Umbilical cord (tissue), 2 donors: ENCODE measurements around a stretch of chr1.

GRCh38 chr1:23585487-23586171 is 26.3 kb upstream of the ID3 start:
- RAMPAGE, long total RNA: no peak

DNA sequence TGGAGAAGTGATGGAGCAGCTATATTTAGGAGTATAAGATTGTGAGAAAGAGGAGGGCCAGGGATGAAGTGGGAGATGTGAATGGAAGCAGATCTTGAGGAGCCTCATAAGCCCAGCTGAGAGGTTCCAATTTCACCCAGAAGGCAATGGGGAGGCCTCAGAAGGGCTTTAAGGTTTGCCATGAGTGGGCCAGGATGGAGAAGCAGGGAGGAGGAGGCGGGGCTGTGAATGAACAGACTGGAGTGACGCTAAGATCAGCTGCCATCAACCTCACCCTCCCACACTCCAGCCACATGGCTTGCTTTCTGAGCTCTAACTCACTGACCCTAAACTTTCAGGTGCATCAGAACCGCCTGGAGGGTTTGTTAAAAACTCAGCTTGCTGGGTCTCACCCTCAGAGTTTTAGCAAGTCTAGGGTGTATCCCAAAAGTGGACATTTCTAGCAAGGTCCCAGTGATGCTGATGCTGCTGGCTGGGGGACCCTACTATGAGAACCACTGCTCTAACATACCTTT is 31.1 kb upstream of the ID3 start:
- RAMPAGE, long total RNA: no peak

DNA sequence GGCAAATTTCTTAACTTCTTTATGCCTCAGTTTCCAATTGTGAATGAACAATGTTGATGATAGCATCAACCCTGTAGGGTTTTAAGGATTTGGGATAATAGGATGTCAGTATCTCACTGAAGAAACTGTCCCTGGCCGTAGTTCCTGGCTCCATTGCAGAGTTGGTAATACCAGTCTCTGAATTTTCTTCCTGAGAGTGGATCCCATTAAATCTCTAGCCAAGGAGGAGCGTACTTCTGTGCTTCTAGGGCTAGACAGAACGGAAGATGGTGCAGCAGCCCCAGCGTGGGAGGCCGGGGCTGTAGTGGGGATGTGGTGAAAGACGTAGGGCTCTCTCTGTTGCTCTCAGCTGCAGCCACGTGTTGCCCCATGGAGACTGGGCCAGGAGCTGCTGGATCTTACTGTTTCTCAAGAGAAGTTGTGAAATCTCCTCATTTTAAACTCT is 16.1 kb upstream of the ELOA start:
- RAMPAGE, long total RNA: no peak

DNA sequence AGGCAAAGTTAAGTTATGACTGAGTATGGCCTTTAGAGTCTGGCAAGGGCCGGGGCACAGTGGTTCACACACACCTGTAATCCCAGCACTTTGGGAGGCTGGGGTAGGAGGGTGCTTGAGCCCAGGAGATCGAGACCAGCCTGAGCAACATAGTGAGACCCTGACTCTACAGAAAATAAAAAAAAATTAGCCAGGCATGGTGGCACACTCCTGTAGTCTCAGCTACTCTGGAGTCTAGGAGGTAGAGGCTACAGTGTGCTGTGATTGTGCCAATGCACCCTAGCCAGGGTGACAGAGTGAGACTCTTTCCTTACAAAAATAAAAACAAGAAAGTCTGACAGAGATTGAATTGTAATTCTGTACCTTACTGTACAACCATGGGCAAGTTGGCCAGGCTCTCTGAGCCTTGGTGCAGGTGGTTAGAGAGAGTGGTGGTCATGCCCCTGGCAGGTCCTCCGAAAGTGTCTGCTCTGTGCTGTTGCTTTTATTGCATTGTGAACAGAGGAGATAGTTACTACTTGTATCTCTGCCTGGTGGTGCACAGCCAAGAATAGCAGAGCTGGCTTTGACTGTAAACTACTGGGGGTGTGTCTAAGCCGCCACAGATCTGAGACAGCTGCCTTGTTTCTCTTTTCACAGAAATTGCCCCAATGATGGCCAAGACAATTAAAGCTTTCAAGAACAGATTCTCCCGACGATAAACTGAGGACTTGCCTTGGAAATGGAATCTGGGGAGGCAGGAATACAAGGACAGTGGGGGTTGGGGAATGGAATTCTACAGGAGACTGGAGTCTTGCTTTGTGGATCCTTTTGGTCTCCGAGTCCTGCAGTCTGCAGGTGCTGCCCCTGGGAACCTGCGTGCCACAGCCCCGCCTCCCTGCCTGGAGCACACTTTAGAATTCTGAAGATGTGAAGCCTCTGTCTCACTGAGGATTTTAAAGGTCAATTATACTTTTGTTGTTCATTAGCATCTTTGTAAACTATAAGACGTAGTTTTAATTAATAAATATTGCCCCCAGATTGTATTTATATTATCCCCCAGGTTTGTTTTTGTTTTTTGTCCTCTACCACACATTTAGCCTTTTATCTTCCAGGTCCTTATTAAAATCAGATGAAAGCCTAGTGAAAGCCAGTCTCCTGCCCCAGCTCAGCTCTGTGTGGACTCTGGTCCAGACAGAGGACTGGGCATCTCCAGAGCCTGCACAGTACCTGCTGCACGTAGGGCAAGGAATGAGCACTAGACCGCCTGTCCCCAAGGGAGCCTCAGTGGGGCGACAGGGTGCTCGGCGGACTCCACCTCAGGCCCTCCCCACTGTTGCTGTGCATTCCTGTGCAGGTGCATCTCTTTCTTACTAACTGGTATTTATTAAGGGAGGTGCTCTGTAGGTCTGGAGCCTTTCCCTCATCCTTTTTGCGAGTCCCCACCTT is 16.1 kb downstream of the ELOA start:
- RAMPAGE, long total RNA: no peak

DNA sequence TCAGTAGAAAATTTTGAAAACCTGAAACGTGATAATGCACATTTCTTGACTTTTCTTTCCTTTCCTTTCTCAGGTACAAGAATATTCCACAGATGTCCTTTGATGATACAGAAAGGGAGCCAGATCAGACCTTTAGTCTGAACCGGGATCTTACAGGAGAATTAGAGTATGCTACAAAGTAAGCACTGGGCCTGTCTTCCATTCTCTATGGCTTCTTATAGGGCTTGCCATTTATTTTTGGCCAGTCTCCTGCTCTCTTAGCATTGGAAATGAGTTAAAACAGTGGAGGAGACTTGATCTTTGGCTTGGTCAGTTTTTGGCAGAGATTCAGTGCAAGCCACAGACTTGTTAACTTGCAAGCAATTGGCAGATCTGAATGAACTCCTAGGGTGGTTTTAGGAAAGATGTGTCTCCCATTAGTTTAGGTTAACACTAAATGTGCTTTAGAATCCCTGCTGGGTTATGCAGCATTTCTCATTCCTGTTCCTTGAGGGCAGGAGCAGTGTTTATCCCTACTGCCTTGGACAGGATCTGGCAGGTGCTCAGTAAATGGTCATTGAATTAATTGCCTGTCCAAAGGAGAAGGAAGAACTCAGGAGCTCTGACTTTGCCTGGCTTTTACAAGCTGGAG is 5.2 kb upstream of the LYPLA2 start:
- RAMPAGE, long total RNA: no peak

GRCh38 chr1:23910869-23911332 is 2.3 kb downstream of the CNR2 start:
- RAMPAGE, long total RNA: no peak

DNA sequence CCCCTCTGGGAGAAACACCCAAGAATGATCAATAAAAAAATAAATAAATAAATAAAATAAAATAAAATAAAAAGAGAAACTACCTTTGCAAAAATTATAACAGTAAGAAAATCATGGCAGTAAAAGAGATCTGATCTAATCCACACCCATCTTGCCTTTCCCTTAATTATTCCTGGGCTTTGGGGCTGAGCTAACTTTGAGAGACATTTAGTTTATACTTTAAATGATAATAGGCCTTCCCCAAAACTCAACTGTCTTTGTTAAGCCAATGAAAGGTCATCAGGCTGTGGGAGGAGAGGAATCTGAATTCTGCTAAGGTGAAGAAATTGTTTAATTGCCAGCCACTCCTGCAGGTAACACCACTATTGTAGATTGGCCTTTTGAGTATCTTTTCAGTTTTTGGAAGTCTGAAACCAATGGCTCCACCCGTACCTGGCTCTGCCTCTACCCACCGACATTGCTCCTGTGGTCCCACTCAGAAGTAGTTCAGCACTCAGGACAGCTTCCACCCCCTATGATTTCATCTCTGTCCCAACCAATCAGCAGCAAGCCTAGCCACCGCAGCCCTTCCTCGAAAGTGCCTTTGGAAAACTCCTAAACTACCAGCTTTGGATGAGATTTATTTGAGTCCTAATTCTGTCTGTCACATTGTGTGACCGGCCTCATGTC is 23.0 kb upstream of the PNRC2 start:
- RAMPAGE, long total RNA: no peak

- RAMPAGE, long total RNA: no peak
Observed at GRCh38 chr1:23976201-23977250, 3.6 kb downstream of the SRSF10 start.

- RAMPAGE, long total RNA: no peak
Observed at GRCh38 chr1:24018566-24019424, 38.7 kb upstream of the SRSF10 start.

- RAMPAGE, long total RNA: no peak
Observed at GRCh38 chr1:24107747-24108288, 4.1 kb downstream of the MYOM3 start.

GRCh38 chr1:24109734-24110026 is 2.3 kb downstream of the MYOM3 start:
- RAMPAGE, long total RNA: no peak

GRCh38 chr1:24294234-24295434 is 24.5 kb upstream of the GRHL3 start:
- RAMPAGE, long total RNA: no peak

- RAMPAGE, long total RNA: no peak
Observed at GRCh38 chr1:24321491-24322149, 2.5 kb downstream of the GRHL3 start.

- RAMPAGE, long total RNA: no peak
Observed at GRCh38 chr1:24391348-24392848, 21.7 kb downstream of the STPG1 start.

DNA sequence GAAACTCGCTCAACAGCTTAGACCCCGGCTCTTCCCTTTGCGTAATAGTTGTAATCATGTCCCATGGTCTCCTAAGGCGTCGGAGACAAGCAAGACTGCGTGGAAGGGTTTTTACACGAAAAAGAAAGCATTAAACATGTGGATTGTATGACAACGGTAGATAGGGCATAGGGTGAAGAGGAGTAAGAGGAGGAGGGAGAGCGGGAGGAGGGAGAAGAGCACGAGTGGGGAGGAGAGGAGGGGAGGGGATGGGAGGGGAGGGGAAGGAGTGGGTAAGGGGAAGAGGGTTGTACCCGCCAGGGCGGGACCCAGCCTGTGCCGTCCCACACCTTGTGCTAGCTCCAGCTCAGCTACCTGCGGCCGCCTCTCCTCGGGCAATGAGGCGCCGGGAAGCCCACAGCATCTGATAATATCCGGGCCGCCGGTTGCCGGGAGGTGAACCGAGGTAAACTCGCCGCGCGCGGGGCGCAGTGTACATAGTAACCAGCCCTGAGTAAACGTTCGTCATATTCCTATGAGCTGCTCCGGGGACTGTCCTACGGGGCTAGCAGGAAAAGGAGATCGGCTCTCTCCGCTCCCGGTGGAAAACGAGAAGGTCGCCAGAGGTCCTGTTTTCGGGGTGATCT is 504 bp upstream of the RCAN3 start:
- RAMPAGE, long total RNA: no peak

DNA sequence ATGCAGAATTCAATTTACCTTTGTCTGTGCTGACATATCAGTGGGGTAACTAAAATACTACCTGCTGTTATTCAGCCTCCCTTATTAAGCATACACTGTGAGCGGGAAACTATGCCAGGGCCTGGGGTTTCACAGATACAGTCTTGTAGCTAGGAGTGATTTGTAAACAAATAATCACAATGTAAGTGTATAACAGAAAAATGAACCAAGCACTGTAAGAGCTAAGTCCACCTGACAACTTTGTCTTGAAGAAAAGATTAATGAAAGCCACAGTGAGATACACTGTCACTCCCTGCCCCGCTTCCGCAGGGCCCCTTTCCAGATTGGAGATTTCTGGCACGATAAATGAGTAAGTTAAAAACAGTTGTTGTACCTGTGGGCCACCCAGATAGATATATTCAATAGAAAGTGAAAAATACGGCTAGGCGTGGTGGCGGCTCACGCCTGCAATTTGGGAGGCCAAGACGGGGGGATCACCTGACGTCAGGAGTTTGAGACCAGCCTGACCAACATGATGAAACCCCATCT is 4.8 kb downstream of the RCAN3 start:
- RAMPAGE, long total RNA: no peak

DNA sequence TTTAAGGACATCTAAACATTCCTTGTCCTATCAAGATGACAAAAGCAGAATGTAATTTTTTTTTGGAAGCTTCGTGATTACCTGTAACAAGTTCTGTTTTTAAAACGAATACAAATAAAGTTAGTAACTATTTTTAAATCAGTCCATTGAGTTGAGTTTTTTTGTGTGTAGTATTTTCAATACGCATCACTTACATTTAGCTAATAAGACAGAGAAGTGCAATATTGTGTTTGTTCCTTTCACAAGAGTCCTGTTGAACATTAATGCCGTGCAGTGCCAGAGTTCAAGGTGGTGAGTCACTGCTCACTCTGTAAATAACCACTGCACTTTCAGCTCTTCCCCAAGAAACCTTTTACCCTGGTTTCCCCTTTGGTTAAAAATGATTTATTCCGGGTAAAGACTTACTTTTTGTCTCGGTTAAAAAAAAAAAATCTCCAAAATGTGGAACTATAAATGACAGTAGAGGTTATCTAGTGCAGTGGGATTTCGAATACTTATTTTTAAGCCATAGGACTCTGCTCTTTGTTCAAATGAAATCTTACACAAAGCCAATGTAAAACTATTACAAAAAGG is 14.9 kb upstream of the NCMAP start:
- RAMPAGE, long total RNA: no peak

GRCh38 chr1:24671537-24671864 is 28.4 kb downstream of the SRRM1 start:
- RAMPAGE, long total RNA: no peak

DNA sequence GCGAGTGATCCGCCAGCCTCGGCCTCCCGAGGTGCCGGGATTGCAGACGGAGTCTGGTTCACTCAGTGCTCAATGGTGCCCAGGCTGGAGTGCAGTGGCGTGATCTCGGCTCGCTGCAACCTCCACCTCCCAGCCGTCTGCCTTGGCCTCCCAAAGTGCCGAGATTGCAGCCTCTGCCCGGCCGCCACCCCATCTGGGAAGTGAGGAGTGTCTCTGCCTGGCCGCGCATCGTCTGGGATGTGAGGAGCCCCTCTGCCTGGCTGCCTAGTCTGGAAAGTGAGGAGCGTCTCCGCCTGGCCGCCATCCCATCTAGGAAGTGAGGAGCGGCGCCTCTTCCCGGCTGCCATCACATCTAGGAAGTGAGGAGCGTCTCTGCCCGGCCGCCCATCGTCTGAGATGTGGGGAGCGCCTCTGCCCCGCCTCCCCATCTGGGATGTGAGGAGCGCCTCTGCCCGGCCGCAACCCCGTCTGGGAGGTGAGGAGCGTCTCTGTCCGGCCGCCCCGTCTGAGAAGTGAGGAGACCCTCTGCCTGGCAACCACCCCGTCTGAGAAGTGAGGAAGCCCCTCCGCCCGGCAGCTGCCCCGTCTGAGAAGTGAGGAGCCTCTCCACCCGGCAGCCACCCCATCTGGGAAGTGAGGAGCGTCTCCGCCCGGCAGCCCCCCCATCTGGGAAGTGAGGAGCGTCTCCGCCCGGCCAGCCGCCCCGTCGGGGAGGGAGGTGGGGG is 53.8 kb downstream of the CLIC4 start:
- RAMPAGE, long total RNA: no peak

DNA sequence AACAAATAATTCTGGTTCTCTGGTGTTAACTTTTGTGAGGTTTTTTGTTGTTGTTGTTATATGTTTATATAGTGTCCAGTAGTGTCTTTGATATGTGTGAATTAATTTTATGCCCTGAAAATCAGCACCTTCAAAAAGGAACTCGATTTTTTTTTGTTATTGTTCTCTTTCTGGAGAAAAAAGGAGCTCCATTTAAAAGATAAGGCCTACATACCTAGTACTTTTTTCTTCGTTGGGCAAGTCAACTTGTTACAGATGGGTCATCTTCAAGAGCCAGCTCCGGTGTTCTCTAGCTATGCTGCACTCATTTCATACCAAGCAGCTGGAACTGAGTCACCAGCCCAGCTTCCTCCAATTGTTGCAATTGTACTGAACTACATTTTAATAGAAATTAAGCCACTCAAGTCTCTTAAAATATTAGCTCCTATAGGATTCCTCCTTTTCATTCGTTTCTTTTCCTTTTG is 60.2 kb downstream of the CLIC4 start:
- RAMPAGE, long total RNA: no peak